Islet of Langerhans (tissue), 1 donor: ENCODE measurements around the gene SH3YL1.

- RRBS: no CpG with 5 or more reads among the region's 2 CpGs
Measured at GRCh38 chr2:44816-45156, 1.5 kb downstream of the FAM110C start.

- RRBS: no CpG with 5 or more reads among the region's 5 CpGs
Measured at GRCh38 chr2:234366-234770, 29.5 kb downstream of the SH3YL1 start.

- RRBS: 7% methylated on average over 7 of the region's 76 CpGs
Measured at GRCh38 chr2:263523-264308, at the start of gene SH3YL1. Gene SH3YL1, minus strand, starts transcription at chr2:264032.

DNA sequence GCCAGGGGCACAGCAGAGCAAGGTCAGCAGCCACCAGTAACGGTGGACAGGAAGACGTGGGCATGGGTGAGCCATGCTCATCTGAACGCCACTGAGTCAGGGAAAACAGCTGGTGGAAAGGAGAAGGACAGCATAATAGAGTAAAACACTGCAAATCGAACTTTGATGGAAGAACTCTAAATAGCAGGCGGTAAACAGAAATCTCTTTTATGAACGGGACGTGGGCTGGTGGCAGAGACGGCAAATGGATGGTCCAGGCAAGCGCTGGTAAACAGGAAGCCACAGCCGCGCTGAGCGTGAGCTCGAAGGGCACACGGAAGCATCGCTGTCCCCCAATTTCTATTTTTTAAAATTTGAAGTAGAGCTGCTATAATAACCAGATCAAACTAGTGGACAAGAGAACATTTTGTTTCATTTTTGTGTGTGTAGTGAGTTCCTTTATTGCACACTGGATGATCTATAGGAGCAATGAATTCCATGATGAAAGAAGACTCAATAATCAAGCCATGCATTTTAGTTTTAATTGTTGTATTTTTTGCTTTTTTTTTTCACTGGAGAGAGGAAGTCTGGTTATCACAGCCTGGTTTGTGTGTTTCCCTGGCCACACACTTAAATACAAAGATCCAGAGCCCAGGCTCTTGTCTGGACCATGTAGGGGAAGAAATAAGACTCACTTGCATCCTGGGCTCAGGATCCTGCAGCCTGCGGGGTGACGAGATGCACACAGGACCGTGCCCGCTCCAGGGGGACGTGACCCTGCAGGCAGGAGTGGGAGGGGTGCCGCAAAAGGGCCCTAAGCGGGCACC lies 142.1 kb upstream of the ALKAL2 start:
- RRBS: no CpG with 5 or more reads among the region's 22 CpGs

GRCh38 chr2:893190-893737 lies 57.4 kb upstream of the SNTG2 start:
- RRBS: no CpG with 5 or more reads among the region's 12 CpGs

DNA sequence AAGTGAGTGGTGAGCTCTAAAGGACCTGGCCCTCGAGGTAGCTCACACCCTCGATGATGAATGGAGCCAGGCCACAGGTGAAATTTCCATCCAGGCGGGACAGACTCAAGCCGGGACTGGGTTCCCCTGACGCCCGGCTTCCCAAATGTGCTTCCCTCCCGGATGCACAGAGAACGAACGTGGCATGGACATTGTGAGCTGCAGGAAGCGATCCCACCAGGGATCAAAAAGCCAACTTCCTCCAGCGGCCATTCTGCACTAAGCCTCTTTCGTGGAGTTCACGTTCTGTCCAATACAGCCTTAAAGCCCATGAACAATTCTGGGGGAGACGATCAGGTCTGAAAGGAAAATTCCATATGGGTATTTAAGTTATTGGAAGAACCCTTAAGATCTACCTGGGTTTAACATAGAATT lies 35.5 kb downstream of the TPO start:
- RRBS: no CpG with 5 or more reads among the region's 14 CpGs

GRCh38 chr2:1561319-1561639 lies 148.0 kb downstream of the TPO start:
- RRBS: no CpG with 5 or more reads among the region's 12 CpGs

DNA sequence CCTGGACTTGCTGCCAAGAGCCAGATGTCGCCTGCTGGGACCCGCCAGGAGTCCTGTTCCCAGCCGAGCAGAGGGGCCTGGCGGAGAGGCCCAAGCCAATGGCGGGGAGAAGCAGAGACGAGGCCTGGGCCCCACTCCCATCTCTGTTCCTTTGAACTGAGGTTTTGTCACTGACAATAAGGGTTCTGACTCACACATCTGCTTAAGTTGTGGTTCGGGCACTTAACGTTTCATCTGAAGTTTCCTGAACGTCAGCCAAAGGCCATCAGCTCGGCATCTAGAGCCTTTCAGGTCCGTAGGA lies 150.5 kb downstream of the PXDN start:
- RRBS: no CpG with 5 or more reads among the region's 11 CpGs

DNA sequence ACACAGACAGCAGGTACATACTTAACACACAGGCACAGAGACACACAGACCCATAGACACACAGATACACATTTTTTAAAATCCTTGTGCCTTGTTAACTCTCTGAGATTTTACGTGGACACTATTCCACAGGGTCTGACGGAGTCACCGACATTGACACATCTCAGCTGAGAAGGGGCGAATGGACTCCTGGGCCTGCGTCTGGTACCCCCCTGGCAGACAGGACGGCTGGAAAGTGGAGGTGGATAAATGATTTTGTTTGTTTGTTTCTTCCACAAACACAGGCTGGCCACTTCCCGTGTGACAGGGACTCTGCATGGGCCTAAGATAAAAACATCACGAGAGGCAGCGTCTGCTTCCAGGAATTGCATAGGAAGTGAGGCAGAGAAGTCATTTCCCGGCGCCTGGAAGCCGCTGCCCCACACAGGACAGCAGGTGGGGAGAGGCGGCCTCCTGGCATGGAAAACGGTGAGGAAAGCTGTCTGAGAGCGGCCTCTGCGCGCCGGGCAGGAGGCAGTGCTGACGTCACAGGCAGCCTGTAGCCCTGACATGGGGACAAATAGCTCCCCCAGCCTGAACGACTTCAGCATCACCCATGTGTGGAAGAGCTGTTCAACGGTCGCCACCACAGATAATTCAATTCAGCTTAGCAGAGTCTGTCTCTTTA lies 139.3 kb downstream of the PXDN start:
- RRBS: 5% methylated on average over 7 of the region's 22 CpGs

DNA sequence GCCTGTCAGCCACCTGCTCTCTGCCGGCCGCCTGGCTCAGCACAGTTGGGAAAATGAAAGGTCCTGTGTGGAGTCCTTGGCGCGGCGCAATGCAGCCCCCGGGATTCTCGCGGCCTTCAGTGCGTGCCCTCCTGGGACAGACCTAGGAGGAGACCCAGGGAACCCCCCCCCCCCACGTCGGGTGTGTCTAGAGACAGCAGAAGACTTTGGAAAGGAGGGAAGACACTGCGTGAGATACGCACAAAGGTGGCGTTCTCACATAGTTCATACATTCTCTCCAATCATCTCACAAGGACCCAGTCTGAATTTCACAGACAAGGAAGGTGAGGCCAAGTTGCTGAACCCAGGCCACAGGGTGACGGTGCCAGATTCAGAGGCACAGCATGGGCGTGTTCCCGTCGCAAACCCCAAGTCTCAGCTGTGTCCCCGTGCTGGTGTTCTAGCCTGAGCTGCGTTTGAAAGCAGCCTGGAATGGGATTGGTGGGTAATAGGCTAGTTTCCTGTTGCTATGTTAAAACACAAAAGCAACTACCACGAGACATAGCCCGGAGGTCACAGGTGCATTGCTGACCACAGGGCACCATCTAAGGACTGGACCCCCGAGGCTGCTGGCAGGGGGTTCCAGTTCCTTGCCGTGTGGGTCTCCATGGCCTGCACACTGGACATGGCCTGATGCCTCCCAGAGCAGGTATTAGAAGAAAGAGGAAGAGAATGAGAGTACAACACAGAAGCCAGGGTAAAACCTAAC lies 935 bp upstream of the PXDN start:
- RRBS: 24% methylated on average over 6 of the region's 24 CpGs

DNA sequence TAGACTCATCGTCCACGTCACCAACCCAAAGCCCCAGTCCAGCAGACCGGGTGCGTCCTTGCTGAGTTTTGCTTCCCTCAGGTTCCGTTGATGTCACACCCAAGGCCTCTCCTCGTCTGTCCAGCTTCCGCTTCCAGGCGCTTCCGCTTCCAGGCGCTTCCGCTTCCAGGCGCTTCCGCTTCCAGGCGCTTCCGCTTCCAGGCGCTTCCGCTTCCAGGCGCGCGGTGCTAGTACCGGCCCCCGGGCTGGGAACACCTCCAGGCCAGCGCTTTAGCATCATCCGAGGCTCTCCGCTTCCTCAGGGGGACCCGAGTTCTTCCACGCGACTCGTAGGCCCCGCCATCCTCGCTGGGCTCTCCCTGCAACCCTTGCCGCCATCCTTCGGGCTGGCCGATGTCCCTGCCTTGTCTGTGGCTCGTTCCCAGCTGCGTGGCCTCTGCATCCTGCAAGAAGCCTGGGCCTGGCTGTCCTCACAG lies 98.5 kb upstream of the PXDN start:
- RRBS: no CpG with 5 or more reads among the region's 36 CpGs

DNA sequence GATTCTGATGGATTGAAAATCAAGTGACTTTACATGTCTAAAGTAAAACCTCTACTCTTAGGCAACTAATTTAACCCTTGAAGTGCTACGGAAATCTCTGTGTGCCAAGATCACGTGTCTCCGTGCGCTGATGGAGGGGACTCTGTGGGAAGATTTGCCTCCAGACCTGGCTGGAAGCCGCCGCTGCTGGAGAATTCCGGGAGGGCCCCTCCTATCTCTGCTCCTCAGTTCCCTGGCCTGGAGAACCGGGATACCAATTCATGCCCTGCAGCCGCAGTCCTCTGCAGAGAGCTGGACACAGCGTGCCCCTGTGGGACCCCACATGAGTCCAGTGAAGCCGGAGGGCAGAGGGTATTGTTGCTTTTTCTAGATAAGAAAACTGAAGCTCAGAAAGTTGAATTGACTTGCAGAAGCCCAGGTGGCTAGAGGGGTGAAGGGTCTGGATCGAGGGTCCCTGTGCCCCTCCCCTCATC lies 126.9 kb upstream of the PXDN start:
- RRBS: 70% methylated on average over 4 of the region's 12 CpGs

- RRBS: no CpG with 5 or more reads among the region's 6 CpGs
Measured at GRCh38 chr2:1990724-1991093, 246.4 kb upstream of the PXDN start.

- RRBS: no CpG with 5 or more reads among the region's 17 CpGs
Measured at GRCh38 chr2:2012294-2012917, 268.1 kb upstream of the PXDN start.

DNA sequence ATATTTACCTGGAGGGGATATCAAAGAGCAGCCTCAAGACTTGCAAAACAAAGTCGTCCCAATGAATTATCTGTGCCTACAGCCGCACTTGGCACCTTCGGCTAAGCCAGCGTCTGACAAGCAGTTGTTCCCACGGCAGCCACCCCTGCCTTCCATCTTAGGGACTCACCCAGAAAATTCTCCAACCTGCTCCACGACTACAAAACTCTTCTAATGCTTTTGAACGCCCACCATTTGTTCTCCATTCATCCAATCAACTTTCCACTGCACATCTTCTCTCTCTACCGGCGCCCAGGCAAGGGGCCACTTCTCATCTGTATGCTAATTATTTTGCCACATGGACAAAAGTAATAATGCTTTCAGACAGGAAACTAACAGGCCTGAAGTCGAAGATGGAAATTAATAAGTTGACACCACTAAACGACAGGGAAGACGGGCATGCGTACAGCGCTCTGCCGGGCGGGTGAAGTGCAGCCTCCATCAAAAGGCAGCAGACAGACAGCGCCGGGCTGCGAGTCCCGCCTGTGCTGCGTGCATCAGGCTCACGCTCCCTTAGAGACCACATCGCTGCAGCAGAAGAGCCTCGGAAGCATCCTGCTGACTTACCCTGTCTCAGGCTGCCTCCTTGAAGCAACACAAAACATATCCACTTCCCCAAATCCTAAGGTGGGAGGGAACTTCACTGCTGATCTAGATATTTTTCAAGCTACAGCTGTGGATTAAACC lies 6.7 kb downstream of the MYT1L start:
- RRBS: 48% methylated on average over 4 of the region's 24 CpGs

- RRBS: no CpG with 5 or more reads among the region's 11 CpGs
Measured at GRCh38 chr2:2464126-2464453, 133.0 kb upstream of the MYT1L start.

DNA sequence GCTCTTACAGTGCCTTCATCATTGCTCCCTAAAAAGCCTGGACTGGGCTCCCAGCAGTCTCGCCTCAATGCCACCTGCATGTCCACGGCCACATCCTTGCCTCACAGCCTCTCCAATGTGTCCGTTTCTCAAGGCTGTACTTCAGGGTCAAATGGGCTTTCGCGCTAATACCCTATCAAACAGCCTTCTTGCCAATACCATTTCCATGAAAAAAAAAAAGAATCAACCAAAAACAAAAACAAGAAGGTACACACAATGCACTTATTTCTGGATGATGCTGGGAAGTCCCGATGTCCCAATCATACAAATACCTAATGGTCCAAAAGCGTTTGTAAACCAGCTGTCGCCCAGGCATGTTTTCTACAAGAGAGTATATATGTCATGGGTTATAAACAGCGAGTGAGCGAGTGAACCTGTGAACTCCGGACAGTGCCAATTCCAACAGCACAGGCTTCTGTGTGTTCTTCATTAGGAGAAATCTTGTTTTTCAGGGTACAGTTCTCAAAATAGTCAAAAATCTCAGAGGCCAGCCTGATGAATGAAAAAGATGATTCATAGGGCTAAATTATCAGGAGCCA lies 77.1 kb downstream of the EIPR1 start:
- RRBS: no CpG with 5 or more reads among the region's 11 CpGs

DNA sequence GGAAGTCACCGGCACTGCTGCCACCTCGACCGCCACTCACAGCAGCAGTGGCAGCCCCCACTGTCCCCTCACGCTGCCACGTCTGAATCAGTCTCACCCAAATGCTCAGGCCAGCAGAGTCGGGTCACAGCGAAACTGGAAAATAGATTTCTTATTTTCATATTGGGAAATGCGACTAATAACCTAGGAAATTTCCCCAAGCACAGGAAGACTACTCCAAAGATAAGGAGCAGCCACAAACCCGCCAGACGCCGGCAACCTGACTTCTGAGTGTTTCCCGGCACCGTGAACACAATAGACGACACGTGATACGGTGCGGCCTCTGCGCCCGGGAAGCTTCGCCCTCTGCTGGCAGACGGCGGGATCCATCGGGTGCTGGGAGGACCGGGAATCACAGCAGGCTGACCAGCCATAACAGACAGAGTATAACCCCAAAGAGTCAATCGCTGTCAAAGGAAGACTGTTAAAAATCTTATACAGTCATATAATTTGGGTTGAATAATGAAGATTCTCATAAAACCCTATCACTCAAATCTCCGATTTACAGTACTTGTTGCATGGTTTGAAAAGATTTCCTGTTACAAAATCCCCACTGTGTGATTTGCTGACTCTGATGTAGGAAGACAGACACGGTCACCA lies 74.1 kb downstream of the EIPR1 start:
- RRBS: 3% methylated on average over 13 of the region's 27 CpGs

- RRBS: no CpG with 5 or more reads among the region's 10 CpGs
Measured at GRCh38 chr2:3470774-3471239, 48.5 kb downstream of the ADI1 start.

GRCh38 chr2:3575455-3576389 lies 662 bp downstream of the RPS7 start:
- RRBS: 4% methylated on average over 15 of the region's 64 CpGs